ENCODE data around the gene PBX3.

- PRO-cap = no peak
- RAMPAGE, long total RNA, 3 experiments = no peak in any of the 3 experiments
Measured at GRCh38 chr9:122846143-122847068, 18.0 kb upstream of the PDCL start.

DNA sequence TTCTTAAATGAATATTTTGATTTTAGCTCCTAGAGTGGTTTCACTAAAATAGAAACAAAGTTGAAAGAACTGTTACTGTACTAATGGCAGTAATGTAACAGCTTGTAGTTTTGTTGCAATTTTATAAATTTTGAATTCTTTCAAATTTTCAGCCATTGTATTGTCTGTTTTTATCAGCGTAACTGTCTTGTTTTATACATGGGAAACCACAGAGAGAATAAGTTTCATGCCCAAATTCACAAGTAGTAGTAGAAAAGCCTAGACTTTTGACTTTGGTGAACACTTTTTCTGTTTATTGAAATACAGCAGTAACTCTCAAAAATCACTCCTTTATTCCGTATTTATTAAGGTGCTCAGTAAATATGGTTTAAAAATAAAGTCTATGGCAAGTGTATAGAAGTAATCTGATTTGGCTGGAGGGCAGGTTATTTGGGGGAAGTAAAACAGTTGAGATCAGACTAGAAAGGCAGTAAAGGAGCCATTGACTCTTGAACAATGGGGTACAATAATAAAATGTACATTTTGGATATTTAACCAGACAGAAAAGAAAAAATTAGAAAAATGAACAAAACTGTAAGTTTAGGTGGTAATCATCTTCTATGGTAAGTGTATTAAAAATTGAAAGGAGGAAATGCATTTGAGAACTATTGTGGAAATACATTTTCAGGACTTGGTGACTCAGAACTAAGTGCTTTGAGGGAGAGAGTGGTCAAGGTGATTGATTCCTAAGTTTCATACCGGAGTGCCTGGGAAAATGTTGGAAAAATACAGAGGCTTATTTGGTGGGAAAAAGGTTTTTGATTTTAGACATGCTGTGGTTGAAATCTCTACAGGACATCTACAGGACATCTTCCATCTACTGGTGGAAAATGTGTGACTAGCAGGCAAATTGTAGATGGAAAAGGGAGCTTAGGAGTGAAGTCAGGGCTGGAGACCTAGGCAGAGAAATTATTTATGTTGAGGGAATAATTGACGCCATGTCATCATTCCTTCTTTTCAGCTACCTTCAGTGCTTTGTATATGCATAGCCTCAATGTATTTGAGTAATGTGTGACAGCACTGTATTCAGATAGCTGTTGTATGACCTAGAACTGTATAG, 2.2 kb upstream of the GPR21 start:
- PRO-cap = no peak
- RAMPAGE, long total RNA, 3 experiments = no peak in any of the 3 experiments

DNA sequence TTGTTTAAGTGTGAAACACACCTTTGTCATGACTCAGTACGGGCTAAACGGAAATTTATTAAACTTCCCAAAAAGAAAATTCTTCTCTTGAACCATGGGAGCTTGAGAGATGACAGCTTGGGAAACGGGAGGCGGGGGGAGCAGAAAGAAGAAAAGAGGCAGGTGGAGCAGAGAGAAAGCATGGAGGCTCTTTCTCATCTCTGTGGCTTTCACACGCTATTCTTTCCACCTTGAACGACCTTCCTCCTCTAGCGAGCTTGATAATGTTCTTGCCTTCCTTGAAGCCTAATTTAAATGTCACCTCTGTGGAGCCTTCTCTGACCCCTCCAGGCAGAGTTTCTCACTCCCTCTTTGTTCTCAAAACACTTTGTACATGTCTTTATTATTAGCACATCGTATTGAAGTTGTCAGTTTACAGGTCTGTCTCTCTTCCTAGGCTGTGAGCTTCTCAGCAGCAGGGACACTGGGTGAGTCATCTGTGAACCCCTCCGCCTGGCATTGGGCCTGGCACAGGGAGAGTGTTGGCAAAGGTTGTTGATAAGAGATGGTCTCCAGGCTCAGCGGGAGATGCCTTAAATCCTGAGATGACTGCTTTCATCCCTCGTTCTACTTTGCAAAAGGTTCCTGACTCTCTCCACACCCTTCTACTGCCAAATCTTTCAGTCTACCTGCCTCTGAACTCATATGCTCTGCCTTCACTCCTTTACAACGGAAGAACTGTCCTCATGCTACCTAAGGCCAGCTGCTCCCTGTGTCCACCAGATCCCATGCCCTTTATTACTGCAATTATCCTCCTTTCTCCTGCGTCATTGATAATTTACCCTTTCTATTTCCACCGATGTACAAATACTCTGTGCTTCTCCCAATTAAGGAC, 14.1 kb upstream of the STRBP start:
- PRO-cap = no peak
- RAMPAGE, long total RNA, 3 experiments = no peak in any of the 3 experiments

DNA sequence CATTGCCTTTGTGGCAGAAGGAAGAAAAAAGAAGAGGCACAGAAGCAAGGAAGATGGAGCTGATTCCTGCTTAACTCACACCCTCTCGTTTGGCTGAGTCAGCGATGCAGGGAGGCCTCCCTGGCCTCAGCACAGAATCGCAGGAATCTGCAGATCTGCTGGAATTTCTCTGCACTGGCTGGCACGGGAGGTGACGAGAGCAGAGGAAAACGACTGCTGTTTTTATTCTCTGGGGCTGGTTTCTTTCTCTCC, 20.4 kb upstream of the CRB2 start:
- PRO-cap = no peak
- RAMPAGE, long total RNA, 3 experiments = no peak in any of the 3 experiments

DNA sequence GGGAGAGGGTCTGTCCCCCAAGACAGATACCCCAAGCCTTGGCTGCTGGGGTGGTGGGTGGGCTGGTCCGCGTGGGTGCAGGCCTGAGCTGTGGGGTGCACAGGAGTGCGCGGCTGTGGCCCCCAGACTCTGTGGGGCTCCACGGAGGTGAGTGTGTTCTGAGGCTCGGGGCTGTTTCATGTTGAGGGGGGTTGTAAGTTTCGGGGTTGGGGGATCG, 296 bp downstream of the CRB2 start:
- PRO-cap = no peak
- RAMPAGE, long total RNA, 3 experiments = no peak in any of the 3 experiments

DNA sequence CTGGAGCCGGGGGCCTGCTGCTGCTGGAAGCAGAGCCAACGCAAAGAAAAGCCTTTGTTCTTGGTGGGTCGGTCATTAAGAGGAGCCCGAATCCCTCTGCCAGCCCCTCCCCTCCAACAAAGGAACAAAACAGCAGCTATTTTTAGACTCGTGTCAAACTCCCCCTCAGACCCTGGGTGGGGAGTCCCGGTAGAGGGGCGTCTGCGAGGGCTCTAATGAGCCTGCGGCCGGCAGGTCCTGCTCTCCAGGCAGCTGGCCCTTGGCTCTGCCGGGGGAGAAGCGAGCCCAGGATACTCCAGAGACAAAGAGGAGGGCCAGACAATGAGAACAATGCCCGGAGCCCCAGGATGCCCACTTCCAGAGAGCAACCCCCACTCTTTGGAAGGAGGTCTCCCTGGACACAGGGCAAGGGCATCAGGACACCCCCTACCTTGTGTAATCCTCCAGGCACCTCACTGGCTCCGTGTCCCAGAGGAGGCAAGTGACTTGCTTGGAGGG, 114.1 kb downstream of the LHX2 start:
- PRO-cap = no peak
- RAMPAGE, long total RNA, 3 experiments = no peak in any of the 3 experiments

DNA sequence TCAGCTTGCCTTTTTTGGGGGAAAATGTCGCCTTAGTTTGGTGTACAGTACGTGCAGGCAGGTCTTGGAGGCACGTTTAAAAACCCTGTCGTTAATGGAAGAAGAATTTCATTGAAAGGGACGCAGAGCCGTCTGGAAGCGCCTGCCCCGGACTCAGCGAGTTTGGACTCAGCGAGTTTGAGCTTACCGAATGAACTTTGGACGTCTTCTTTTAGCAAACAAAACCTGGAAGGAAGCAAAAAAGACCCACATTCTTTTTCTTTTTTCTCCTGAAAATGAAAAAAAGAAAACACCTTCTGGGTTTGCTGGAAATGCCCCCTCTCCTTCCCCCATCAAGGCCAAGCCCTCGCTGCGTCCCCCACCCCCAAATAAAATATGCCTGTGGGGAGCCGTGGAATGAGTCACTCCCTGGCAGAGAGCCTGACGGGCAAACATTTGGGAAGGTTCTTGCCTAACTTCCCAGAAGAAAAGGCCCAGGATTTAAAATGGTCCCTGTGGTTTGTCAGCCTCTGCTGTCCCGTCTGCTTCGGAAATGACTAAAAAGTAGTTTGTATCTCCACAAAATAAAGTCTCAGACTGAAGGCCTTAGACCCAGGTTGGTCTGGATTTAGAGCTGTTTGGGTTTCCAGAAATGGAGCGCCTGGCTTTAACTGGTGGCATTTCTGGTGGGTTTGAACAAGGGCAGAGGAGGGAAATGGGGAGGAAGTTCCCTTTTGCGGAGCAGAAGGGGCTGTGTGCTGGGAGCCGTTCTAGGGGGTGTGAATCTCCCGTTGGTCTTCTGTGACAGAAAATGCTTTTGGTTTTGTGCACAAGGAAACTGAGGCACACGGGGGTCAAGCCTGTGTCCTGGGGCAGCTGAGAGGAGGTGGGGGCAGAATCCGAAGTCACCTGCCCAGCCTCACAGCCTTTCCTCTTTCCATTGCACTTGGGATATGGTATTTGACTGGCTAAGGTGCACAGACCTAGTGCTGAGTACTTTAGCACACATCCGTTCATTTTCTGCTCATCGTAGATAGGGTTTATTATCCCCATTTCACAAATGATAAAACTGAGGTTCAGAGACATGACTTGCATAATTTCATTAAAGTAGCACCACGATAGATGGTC, 1.9 kb downstream of the NEK6 start:
- PRO-cap = unidirectional peak, minus-strand start at position 170 of the sequence
- RAMPAGE, long total RNA, 3 experiments = no peak in any of the 3 experiments

- PRO-cap = no peak
- RAMPAGE, long total RNA, 3 experiments = no peak in any of the 3 experiments
Measured at GRCh38 chr9:124263239-124263587, 5.5 kb downstream of the NEK6 start.

GRCh38 chr9:124267035-124268099, 9.6 kb downstream of the NEK6 start:
- PRO-cap = no peak
- RAMPAGE, long total RNA, 3 experiments = no peak in any of the 3 experiments

DNA sequence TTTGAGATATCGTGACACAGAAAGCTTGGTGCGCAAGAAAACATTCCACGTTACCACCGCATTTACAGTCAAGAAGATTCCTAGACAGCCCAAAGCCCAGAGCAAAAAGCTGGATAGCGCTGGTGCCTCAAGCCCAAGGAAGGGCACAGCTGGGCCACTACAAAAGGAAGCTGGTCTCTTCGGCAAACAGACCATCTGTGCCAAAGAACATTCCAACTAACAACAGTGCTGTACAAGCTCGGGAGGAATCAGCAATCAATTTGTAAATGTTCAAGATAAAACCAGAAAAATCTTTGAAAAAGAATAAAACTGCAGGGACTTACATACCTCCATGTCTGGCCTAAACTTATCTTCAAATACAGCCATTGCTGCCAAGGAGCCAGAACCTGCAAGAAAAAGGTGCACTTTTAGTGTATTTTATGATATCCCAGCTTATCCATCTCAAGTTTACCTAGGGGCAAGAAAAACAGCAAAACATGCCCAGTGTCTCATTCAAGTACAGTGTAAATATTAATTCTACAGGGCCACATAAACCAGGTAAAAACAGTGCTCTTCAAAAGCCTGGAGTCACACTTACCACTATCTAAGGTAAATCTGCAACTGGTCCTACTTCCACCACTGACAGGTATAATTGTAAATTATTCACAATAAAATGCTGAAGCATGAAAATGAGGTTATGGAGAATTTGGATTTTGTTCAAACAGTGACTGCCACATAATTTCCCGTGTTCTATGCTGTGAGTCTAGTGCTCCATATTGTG, 30.8 kb downstream of the PSMB7 start:
- PRO-cap = no peak
- RAMPAGE, long total RNA, 3 experiments = no peak in any of the 3 experiments

DNA sequence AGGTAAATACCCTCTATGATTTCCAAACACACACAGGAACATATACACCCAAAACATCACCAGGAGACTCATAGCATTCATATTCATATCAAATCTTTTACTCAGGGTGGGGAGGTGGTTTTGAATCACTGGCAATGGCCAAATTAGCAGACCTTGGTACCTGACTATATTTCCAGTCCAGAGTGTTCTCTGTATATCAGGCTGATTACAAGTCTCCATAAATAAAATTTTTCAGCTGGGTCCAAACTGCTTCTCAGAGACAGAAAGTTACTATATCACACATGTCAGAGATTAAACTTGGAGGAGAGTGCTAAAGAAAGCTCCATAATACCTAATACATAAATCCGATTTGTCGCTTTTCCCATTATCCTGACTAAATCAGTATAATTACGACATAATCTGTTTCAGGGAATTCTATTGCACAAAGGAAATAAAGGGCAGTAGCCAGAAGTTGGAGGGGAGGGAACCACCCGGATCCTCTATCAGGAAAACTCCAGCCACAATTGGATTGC, 6.9 kb upstream of the GOLGA1 start:
- PRO-cap = no peak
- RAMPAGE, long total RNA, 3 experiments = no peak in any of the 3 experiments

DNA sequence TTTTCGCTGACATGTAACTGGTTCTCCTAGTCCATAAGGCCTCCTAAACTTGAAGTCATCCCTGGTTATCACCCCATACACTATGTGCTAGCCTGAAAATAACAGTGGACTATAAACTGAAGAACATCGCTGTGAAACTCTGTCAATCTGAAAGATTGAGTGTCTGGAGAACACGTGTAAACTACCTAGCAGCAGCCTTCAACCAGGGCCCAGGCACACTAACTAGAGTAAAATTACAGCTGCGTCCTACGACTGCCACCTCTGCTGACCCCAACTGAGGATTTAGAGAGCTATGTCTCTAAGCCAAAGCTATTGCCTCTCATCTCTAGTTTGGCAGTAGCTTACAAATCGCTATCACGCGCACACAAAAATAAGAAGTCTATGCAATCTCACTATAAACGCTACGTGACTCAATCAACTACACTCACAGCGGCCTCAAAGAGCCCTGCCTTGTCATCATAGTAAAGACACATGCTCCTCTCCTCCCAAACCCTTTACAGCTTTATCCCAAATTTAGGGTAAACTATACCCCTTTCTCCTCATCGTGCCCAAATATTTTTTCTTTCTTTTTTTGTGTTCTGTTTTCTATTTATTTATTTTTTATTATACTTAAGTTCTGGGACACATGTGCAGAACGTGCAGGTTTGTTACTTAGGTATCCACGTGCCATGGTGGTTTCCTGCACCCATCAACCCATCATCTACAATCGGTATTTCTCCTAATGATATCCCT, 8.7 kb downstream of the PPP6C start:
- PRO-cap = unidirectional peak, minus-strand start at position 84 of the sequence; bidirectional peak, plus-strand start at position 438 of the sequence, minus-strand start at position 276 of the sequence
- RAMPAGE, long total RNA, 3 experiments = no peak in any of the 3 experiments

DNA sequence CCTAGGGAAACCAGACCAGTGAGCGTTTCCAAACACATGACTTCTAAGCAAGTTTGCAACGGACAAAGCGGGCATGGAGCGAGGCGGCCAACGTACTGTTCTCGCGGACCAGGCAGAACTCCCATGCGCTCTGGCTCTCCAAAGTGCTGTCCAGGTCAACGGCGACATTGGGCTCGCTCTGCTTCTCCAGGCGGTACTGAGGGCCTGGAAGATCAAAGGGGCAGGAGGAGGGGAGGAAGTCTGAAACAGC, 200.9 kb downstream of the MAPKAP1 start:
- PRO-cap = no peak
- RAMPAGE, long total RNA, 3 experiments = no peak in any of the 3 experiments

GRCh38 chr9:125513572-125514746, 193.0 kb downstream of the MAPKAP1 start:
- PRO-cap = no peak
- RAMPAGE, long total RNA, 3 experiments = no peak in any of the 3 experiments

DNA sequence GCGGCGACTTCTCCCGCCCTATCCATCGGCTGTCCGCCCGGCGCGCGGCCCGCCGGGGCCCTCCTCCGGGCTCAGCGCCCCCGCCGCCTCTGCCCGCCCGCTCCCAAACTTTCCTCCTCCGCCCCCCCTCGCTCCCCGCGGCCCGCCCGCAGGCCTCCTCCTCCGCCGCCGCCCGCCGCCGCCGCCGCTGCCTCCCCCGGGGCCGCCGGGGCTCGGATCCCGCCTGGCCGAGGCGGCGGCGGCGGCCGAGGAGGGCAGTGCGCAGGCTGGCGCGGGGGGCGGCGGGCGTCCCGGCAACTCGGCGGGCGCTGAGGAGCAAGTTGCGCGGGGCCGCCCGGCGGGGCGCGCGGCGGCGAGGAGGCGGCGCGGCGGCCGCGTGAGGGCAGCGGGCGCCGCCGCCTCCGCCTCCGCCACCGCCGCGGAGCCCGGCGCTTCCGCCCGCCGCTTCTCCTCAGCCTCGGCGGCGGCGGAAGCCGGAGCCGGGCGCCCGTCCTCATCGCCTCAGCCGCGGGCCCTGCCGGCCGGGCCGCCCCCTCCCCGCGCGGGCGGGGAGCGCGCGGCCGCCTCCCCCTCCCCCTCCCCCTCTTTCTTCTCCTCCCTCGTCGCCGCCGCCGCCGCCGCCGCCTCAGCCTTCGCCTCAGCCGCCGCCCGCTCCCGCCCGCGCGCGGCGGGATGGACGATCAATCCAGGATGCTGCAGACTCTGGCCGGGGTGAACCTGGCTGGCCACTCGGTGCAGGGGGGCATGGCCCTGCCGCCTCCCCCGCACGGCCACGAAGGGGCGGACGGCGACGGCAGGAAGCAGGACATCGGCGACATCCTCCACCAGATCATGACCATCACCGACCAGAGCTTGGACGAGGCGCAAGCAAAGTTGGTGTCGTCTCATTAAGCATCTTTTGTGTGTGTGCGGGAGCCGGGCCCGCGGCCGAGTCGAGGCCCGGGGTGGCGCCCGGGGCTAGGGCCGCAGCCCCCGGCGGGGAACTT, at the start of gene PBX3:
TSS of gene PBX3 (plus strand) at position 592 of the 986 bp plus-strand sequence.
- PRO-cap = bidirectional peak, plus-strand start at position 640 of the sequence, minus-strand start at position 525 of the sequence
- RAMPAGE, long total RNA, 3 experiments = no peak in any of the 3 experiments

DNA sequence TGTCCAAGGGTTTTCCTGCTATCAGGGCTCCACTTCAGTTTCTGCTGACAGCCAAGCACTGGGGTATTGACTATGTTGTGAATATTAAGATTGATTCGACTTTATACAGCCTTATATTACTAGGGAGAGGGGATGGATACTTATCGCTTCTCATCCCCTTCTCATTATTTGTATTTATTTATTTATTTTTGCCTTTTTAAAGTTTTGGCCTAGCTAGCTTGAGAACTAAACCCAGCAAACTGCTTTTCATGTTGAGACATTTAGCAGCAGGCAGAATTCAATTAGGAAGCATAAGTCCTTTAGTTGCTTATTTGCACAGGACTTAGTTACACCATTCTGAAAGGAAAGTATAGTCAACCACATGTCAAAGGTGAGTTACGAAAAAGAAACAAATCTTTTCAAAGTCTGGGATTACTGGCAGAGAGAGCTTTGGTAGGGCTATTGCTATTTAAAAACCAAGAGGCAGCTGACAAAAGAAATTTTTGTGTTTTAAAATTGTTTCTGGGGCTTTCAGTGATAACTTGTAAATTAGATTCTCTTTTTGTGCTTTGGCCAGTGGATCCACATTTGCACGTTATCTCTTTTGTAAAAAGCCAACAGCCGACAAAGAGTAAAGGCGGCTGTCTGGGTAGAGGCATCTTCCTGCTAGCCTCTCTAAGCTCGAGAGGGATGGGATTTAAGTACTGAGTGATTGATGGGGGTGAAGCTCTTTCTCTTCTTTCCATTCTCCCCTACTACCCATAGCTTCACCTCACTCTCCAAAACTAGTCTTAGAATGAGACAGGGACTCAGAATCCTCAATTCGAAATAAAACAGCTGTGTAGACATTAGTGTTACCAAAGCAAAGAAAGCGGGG, 3.2 kb downstream of the PBX3 start:
- PRO-cap = no peak
- RAMPAGE, long total RNA, 3 experiments = no peak in any of the 3 experiments

- PRO-cap = no peak
- RAMPAGE, long total RNA, 3 experiments = no peak in any of the 3 experiments
Measured at GRCh38 chr9:125759781-125760237, 12.6 kb downstream of the PBX3 start.

GRCh38 chr9:126325946-126326251, 730 bp upstream of the MVB12B start:
- PRO-cap = no peak
- RAMPAGE, long total RNA, 3 experiments = no peak in any of the 3 experiments

DNA sequence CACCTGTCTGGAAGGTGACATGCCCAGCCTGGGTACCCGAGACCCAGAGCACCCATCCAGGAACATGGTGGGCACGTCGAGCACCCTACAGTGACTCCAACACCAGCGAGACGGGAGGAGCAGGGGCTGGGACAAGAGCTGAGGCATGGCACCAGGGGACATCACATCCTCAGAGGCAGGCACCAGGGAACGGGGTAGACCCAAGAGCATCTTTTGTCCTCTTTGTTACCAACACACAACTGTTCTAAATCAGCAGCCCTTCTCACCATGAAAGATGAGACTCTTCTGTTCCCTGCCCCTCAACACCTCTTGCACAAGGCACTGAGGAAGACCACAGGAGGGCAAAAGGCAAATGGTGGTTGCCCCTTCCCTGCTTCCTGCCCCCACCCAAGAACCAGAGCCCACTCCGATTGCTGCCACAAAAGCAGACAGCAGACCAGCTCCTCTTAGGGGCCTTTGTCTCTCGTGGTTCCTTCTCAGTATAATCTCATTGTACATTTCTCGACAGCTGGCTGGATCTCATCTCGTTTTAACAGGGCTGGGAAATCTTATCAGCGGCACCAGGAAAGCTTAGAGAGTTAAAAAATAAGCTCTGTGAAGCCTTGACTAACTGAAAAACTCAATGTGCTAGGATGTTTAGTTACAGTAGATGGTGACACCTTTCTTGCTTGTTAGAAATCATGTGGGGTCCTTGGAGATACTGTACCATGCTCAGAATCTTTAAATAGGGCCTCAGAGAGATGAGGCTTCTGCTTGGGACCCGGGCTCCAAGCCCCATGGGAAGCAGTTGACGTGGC, 1.1 kb downstream of the MVB12B start:
- PRO-cap = no peak
- RAMPAGE, long total RNA, 3 experiments = no peak in any of the 3 experiments

- PRO-cap = no peak
- RAMPAGE, long total RNA, 3 experiments = no peak in any of the 3 experiments
Measured at GRCh38 chr9:126469249-126469944, 142.8 kb downstream of the MVB12B start.